Cardiac fibroblast (primary cell): ENCODE data around the genes MGRN1 and SEPTIN12.

DNA sequence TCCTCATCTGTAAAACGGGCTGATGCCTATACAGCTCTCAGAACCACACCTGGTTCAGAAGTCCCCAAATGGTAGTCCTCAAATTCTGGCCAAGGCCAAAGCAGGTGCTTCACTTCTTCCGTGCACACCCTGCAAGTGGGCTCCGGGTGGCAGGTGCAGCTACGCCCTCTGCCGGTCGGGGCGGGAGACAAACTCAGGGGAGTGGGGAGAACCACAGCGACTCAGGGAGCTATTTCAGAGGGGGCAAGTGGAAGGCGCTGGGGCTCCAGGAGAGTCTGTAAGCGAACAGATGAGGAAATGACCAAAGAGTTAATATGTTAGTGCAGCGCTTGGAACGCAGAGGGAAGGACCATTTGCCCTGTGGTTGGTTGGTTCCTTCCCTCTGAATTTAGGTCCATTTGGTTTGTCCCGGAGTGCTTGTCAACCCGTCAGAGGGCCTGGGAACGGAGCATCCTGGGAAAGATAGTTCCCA lies 358 bp upstream of the MGRN1 start:
- RRBS: under 1% methylated on average over 2 of the region's 15 CpGs

DNA sequence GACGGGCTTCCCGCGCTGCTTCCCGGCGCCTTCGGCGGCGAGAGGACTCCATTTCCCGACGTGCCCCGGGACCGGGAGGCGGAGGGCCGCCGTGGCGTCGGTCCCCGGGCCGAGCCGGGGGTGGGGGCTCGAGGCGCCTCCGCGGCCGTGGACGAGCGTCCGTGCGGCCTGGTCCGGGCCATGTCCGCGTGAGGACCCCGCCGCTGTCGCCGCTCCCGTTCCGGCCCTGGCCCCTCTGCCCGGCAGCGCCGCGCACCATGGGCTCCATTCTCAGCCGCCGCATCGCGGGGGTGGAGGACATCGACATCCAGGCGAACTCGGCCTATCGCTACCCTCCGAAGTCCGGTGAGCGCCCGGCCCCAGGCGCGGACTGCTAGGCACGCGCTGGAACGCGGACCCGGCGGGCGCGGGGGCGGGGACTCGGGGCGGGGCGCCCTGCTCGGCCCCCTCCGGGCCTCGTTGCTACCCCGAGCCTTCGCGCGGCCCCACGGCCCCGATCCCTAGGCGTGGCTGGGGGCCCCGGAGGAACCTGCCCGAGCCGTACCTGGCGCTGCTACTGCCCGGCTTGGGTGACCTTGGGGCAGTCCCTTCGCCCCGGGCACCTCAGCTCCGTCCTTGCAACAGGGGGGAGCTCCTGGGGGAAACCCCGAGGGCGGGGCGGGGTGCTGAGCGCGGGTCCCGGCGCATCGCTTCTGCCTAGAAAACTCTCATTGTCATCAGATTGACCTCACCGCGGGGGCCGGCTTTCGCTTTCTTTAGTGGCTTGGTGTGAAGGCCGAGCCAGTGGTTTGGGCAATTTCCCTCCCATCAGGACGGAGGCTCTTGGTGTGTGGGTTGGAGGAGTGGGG lies at the start of gene MGRN1:
Gene MGRN1, plus strand, starts transcription at position 123 of the 848 bp plus-strand sequence.
- RRBS: under 1% methylated on average over 78 of the region's 100 CpGs

- RRBS: no CpG with 5 or more reads among the region's 9 CpGs
Observed at GRCh38 chr16:4673767-4673999, 19.7 kb upstream of the NUDT16L1 start.

GRCh38 chr16:4689424-4690575 lies 3.6 kb upstream of the NUDT16L1 start:
- RRBS: 60% methylated on average over 1 of the region's 37 CpGs

DNA sequence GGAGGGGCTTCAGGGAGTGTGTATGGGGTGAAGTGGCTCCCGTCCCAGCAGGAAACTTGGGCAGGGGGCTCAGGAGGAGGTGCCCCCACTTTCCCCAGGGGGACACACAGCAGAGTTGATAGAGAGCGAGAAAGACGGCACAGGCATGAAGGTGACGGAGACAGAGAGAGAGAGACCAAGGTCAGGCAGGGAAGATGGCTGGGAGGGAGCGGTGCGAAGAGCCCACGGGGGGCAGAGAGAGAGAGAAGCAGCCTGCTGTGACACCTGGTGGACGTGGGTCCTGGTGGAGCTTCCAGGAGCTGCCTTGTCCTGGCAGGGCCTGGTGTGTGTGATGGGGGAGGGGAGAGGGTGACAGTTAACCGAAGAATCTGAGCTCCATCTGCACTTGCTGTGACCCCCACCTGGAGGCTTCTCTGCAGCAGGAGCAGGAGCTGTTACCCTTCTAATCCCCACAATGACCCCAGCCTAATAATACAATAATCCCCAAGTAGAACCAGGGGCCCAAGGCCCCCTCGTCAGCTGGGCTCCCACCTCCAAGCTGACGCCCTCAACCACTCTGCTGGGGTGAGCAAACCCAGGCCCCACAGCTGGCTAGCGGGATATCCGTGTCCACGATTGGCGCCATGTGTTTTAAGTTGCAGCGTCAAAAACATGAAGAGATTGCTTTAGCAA lies at the start of gene SEPTIN12:
Gene SEPTIN12, minus strand, starts transcription at position 330 of the 672 bp plus-strand sequence.
- RRBS: no CpG with 5 or more reads among the region's 16 CpGs

GRCh38 chr16:4801565-4801987 lies 857 bp downstream of the ROGDI start:
- RRBS: 47% methylated on average over 3 of the region's 13 CpGs

GRCh38 chr16:4825219-4825550 lies 21.9 kb downstream of the GLYR1 start:
- RRBS: no CpG with 5 or more reads among the region's 7 CpGs

DNA sequence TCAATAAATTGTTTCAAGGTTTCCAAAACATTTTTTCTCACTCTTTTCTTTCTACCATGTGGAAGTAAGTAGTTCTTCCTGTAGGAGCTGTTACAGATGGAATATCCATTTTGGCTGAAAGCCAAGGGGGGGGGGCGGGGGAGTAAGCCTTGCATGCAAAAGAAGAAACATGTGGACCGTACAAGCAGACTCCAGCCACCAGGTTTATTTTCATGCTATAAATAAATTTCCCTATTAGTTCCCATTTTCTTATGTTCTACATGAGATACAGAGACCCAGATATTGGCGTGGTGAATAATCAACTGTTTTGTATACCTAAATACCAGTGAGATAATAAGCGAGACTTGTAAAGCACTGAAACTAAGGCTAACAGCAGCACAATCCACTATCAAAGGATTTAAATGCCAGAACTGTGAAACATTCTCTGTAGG lies 35.1 kb downstream of the UBN1 start:
- RRBS: no CpG with 5 or more reads among the region's 4 CpGs

- RRBS: no CpG with 5 or more reads among the region's 20 CpGs
Observed at GRCh38 chr16:4918494-4919473, 18.2 kb downstream of the PPL start.

DNA sequence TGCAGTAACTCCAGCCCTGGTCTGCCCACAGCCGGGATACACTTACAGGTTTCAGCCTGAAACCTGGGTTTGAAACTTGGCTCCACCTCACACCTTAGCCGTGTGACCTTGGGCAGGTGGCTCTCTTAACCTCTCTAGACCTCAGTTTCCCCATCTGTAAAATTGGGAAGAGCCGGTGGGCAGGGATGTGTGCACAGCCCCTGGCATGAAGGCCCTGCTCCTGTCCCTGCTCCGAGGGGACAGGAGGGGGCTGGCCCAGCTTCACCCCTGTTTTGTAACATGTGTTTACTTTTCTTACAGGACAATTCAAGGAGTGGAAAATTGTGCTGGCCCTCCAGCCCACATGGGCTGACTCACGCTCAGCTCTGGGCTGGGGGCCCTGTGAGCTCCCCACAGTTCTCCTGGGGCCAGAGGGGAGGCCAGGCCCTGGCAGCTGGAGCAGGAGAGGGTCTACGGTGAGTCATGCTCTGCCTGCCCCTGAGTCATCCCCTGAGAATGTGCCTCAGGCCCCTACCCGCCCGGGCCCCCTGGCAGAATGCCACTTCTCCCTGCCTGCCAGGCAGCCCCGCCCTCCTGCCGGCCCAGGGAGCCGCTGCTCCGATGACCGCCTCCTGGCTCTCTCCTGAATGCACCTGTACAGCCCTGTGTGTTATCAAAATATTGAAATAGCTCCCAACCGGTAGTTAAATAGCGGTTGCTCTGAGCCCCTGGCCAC lies 7.7 kb upstream of the PPL start:
- RRBS: 3% methylated on average over 3 of the region's 15 CpGs

DNA sequence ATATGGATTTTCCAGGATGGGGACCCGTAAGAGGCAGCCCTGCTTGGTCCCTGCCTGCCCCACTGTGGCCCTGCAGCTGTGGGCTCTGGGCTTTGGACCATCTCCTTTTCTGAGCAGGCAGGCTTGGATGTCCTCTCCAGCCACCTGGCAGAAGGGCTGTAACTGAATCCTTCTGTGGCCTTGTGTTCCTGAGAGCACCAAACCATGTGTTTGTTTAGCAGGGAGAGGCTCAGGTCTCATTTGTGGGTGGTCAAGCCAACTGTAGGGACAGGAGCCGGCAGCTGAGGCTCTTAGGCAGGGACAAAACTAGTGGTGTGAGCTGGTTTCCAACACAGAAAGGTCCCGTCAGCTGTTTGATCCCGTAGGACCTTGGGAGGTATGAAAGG lies 18.5 kb downstream of the SEC14L5 start:
- RRBS: no CpG with 5 or more reads among the region's 4 CpGs

DNA sequence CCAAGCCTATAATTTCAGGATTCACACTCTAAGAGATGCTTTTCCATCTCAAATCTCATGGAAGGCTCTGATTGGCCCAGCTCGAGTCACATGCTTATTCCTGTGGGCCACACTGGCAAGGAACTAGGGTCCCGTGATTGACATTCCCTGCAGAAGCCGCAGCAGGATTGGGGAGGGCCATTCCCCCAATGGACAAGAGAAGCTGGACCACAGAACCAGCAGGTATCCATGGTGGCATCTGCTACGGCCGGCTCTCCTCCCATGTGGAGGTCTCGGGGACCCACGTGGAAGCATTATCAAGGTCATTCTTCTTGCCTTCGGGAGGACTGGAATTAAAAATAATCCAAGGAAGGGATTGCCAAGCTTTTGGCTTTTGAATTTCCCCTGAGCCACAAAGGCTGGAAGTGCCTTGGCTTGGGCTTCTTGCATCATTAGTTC lies 16.2 kb downstream of the NAGPA start:
- RRBS: no CpG with 5 or more reads among the region's 8 CpGs

- RRBS: no CpG with 5 or more reads among the region's 6 CpGs
Observed at GRCh38 chr16:7332592-7332923, 1257.8 kb downstream of the TMEM114 start.

DNA sequence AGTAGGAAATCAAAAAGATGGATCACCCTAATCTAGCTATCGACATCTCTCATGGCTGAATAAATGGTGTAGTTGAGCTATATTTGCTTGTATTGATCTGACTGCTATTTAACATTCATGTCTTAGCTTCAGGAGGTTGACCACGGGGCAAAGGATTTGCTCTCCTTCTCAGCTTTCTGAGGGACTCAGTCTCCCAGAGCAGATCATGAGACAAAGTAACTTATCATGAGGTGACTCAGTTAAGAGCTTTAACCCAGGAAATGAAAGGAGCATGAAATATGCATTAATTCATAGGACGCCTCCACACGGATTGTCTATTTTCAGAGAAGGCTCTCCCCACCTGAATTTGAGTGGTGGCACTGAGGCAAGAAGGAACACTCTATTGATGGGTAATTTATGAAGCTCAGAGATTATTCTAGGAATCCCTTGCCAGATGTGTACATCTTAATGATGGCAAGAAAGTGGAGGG lies 1257.1 kb downstream of the TMEM114 start:
- RRBS: no CpG with 5 or more reads among the region's 4 CpGs

- RRBS: no CpG with 5 or more reads among the region's 4 CpGs
Observed at GRCh38 chr16:7351918-7352232, 1238.4 kb downstream of the TMEM114 start.

DNA sequence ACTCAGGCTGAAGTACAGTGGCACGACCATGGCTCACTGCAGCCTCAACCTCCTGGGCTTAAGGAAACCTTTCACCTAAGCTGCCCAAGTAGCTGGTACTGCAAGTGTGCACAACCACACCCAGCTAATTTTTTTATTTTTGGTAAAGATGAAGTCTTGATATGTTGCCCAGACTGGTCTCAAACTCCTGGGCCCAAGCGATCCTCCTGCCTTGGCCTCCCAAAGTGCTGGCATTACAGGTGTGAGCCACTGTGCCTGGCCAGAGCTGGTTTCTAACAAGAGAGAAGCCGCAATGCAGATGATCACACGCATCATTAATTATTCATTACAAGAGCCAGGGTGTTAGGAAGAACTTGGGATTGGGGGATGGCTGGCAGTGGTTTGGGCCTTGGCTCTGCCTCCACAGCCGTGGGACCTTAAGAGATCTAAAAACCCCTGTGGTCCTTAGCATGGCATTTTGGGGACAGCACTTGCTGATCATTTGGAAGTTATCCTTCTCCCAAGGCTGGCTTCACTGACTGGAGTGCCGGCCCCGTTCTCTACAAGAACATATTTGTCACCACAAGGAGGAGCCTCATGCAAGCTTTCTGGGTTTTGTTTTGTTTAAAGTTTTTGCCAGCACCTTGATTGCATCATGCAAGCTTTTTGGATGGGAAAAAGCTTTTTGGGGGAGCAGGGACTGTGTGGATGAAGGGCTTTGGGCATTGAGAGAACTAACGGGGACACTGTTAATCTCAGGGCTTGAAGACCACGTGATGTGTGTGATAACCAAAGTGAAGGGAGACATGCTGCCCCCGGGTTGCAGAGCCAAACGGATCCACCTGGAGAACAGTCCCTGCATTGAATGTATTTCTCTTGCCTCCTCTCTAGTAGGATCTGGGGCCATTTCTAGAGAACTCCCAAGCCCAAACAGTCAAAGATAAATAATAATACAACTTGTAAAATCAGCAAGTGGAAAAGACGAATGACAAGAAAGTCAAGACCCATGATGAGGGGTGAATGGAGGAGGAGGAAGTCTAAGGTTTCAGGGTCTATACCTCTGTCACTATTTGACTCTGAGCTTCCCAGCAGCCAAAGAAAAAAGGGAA lies 17.5 kb downstream of the TMEM114 start:
- RRBS: no CpG with 5 or more reads among the region's 12 CpGs

DNA sequence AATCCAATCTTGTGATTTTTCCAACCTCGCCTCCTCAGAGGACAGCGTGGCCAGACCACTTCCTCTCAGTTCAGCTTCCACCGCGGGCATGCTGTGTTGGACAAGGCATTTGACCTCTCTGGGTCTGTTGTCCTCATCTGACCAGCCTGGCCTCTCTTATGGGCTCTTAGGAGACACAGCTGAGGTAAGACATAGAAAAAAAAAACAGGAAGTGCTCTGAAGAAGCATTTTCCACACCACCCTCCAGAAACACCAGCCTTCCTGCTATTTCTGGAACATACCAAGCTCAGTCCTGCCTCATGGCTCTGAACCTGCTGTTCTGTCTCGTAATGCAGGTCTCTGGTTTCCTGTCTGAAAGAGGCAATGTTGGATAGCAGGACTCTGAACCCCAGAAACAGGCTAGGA lies 8.2 kb downstream of the TMEM114 start:
- RRBS: no CpG with 5 or more reads among the region's 5 CpGs

- RRBS: no CpG with 5 or more reads among the region's 15 CpGs
Observed at GRCh38 chr16:8645105-8645826, 23.8 kb downstream of the METTL22 start.

DNA sequence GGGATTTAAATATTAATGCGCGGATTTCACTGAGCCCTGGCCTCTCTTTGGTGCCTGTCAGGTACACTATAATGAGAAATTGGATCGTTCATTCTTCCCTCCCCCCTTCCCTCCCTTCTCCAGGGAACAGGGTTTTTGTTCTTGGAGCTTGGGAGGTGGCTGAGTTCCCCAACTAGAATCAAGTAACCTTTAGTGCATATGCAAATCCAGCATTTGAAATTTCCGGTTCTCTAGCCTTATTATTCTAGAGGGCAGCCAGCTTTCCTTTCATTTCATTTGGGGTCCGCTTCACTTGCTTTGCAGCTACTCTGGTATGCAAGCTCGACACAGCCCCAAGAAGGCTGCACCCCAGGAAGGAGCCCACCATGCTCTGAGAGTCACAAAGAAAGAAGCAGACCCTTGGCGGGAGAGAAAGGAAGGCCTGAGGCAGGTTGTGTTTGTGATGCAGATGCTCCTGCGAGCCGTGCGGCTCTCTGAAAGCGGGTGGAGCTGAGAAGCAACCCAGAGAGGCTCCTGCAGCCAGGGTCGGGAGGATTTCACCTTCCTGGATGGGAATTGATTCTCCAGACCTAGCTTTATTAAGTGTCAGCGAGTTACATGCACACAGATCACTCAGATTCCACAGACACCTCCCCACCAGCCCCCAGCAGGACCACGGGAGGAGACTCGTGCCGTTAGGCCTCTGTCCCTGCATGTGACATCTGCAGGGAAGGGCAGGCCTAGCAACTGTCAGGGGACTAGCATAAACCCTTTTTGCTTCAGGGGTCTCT lies 34.4 kb downstream of the PMM2 start:
- RRBS: no CpG with 5 or more reads among the region's 16 CpGs

GRCh38 chr16:8849767-8851088 lies 18.6 kb downstream of the CARHSP1 start:
- RRBS: 1% methylated on average over 3 of the region's 26 CpGs